Skeletal muscle satellite cell (primary cell): ENCODE measurements around the gene AMBRA1.

- CAGE, long polyA plus RNA: no peak
These were observed 67.0 kb upstream of the TSPAN18 start for GRCh38 chr11:44659625-44660278.

GRCh38 chr11:44727827-44728439 is 1.2 kb downstream of the TSPAN18 start:
- CAGE, long polyA plus RNA: no peak

GRCh38 chr11:44744135-44744500 is 17.4 kb downstream of the TSPAN18 start:
- CAGE, long polyA plus RNA: no peak

GRCh38 chr11:44912165-44912534 is 38.5 kb downstream of the TP53I11 start:
- CAGE, long polyA plus RNA: no peak

DNA sequence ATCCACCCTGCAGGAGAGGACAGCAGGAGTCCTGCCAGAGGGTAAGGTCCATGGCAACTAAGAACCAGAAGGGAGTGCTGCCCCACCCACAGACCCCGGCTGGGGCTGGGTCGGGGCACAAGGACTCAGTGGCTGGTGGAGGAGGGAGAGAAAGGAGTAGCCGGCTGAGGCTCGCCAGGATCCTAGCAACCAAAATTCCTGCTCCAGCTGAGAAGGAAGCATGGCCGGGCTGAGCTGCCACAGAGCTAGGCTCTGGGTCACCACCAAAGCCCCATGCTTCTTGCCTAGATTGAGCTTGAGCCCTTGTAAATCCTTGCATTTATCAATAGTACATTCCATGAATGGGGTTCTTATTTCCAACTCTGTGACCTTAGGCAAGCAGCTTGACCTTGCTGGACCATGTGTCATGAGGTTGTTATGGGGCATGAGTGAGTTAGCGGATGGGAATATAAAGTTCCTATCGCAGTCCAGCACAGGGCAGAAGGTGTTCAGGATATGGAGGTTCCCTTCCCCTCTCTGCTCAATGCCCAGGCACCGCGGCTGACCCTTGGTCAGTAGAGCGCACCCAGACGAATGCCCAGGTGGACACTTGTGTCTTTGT is 26.1 kb upstream of the TP53I11 start:
- CAGE, long polyA plus RNA: no peak

GRCh38 chr11:45049183-45049547 is 97.3 kb upstream of the PRDM11 start:
- CAGE, long polyA plus RNA: no peak

DNA sequence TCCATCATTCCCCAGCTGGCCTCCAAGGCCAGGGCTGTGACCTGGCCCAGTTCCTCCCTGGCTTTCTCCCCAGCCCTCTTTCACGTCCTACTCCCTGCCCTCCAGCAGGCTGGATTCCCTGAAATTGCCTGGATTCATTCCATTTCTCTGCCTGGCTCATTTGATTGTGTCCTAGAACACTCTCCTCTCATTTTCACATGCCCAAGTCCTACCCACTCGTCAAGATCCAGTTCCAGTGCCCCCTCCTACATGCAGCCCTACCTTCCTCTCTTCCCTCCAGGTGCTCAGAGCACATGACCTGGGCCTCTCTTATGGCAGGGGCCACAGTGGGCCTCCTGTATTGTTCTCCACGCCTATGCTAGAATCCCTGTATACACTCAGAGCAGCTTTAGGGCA is 57.0 kb upstream of the PRDM11 start:
- CAGE, long polyA plus RNA: no peak

- CAGE, long polyA plus RNA: no peak
These were observed 8.8 kb downstream of the PRDM11 start for GRCh38 chr11:45155038-45155801.

GRCh38 chr11:45209613-45211020 is 63.7 kb downstream of the PRDM11 start:
- CAGE, long polyA plus RNA: no peak

DNA sequence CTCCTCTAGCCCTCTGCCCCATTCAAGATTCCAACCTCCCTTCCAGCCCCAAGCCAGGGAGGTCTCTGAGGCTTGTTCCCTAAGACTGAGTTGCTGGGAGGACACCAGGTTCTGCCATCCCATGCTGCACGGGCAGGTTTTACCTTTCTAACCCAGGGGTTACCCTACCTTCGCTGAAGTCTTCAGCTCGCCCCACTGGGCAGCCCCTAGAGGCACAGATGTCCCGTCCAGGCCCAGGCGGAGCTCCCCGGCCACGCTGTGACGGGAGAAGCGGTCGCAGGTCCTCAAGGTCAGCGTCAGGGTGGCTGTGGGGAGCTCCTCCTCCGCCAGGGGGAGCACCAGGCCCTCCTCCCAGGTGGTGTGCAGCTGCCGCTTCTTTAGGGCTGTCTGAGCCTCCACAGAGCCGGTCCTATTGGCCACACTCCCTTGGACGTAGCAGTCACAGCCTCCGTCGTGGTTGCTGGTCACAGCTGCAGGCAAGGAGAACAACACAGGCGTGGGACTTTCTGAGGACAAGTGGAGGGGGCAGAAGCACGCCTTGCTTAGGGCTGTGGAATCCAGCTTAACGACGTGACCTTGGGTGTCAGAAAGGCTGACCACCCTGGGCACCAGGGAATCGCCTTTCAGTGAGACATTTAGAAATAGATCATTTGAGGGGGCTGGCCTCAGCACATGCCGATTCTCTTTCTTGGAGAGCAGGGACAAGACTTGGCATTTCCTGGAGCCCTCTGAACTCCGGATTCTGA is 33.7 kb downstream of the SYT13 start:
- CAGE, long polyA plus RNA: no peak

- CAGE, long polyA plus RNA: no peak
These were observed 26.5 kb downstream of the SYT13 start for GRCh38 chr11:45259516-45260076.

- CAGE, long polyA plus RNA: no peak
These were observed 104.2 kb upstream of the SYT13 start for GRCh38 chr11:45390212-45390880.

DNA sequence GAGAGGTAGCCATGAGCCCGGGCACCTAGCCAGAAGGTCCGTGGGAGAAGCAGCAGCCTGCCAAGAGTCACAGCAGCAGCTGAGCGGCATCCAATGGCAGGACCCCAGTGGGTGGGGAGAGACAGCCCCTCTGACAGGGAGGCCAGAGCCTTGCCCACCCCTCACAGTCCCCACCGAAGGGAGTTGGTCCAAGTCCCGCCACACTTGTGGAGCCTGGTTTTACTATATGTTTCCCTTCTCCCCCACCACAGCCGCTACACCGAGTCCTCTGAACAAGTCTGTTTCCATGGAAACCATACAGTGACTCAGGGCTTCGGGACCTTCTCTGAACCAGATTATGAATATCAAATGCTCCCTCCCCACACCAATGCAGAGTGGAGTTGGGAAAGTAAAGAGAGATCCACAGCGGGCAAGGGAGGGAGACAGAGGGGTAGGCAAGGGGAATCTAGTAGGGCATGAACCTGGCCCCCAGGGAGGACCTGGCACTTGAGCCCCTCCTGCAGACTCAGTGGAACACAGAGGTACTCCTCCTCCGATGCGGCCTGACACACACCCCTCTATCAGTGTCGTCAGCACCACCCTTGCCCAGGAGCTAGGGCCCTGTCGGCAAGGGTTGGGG is 2.6 kb downstream of the CHST1 start:
- CAGE, long polyA plus RNA: no peak

DNA sequence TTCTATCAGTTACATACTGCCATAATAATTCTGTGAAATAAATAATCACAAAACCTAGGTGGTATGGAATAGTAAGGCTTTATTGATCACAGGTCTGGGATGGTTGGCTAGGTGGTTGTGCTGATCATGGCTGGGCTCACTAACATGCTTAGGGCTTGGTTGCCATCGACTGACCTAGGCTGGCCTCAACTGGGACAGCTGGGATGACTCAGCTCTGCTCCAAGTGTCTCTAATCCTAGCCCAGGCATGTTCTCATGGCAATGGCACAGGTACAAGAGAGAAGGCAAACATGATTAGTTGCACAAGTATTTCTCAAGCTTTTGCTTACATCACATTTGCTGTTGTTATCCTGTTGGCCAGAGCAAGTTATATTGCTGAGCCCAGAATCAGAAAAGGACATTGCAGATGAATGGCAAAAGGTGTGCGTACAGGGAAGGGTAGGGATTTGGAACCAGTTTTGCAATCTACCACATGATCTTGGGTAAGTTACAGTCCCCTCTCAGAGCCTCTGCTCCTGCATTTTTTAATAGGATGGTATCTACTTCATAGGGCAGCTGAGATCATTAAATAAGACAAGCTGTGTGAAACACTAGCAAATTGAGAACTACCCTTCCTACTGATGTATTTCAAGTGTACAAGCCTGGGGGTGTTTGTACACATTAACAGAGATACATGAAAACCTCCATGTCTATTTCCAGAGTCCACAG is 68.4 kb upstream of the SLC35C1 start:
- CAGE, long polyA plus RNA: no peak

DNA sequence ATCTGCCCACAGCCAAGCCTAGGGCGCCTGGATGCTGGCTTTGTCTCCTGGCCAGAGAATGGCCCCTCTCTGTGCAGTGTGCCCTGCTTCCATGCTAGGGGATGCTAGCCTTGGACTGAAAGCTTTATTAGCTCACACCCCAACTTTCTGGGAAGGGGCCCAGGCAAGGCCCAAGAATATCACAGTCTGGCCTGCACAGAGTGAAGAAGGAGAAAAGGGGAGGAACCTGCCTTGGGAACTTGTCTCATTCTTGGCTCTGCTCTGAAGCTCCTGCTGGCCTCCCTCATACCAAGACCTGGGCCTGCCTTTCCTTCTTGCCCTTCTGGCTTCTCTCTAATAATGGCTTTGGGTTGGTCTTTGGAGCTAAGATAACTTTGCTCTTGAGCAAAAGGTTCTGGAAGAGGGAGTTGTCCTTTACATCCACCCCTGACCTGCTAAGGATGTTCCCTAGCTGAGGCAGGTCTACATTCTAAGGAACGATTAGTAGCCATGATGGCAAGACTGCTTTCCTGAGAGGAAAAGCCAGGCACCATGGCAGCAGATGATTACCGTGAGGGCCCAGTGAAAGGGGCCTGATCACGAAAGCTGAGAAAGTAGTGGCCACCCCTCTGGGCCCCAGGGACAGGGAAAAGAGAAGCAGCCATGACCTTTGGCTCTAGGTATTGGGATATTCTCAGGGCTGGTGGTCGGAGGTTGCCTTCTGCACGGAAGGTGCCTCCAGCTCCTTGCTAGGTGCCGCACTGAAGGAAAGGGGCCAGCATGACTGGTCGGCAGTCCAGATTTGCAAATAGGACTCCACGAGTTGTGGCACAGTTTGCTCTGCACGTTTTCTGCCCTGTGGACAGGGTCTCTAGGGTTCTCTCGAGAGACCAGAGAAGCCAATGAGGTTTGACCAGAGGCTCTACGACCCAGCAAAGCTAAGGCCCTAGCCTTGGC is 1.5 kb upstream of the MAPK8IP1 start:
- CAGE, long polyA plus RNA: no peak

GRCh38 chr11:45906022-45907002 is 759 bp downstream of the FREY1 start:
- CAGE, long polyA plus RNA: no peak

- CAGE, long polyA plus RNA: start-site peak on the plus strand at chr11:46278006-46278192, 392 and 509 reads in 2 replicates
These were observed 339 bp downstream of the CREB3L1 start for GRCh38 chr11:46277802-46278199.

DNA sequence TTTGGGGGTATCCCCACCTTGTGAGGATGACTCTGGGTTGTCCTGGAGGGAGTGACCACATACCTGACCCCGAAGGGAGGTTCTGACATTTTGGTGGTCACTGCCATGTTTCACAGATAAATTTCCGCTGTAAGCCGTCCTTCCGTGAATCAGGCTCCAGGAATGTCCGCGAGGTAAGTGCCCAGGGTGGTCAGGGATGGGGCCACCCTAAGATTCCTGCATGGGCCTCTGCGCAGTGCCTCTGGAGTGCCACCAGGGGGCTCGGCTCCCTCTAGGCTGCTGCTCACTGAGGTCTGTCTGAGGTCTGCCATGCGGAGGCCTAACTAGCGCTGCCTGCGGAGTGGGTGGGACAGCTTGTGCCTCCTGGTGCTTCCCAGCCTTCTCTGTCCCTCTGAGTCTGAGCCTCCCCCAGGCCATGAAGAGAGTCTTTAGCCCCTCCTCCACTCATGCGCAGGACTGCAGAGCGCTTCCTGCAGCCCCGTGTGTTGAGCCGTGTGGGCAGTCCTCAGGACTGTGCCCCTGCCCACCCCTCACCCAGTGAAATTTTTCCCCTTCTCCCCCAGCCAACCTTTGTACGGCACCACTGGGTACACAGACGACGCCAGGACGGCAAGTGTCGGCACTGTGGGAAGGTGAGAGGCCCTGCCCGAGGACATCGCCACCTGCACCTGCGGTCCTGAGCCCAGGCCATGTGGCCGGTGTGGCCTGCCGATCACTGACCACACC is 11.9 kb upstream of the MDK start:
- CAGE, long polyA plus RNA: no peak

DNA sequence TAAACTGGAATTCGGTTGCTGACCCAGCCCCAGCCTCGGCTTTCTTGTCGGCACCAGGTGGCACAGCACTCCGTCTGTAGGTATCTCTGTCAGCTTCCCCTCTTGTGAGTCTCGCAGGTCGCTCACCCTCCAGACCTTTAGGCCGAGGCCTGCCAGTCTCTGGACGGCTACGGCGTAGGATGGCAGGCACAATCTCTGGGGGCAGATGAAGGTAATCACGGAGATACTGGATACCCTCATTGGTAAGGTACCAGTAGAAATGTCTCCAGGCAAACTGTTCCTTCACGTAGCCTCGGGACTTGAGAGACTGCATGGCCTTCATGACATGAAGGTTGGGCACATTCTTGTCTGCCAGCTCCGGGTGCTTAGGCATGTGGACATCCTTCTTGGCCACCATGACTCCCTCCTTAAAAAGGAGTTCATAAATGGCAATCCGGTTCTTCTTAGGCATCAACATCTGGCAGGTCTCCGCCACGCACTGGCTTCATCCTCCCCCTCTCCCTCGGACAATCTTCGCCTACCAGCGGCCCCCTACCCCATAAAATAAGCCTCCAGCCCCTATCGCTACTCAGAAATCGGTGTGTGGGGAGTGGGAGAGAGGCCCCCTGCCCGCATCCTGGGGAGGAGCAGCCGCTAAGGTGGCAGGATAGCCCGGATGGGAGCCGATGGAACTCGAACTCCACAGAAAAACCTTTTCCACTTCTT is 37.3 kb upstream of the CHRM4 start:
- CAGE, long polyA plus RNA: no peak

DNA sequence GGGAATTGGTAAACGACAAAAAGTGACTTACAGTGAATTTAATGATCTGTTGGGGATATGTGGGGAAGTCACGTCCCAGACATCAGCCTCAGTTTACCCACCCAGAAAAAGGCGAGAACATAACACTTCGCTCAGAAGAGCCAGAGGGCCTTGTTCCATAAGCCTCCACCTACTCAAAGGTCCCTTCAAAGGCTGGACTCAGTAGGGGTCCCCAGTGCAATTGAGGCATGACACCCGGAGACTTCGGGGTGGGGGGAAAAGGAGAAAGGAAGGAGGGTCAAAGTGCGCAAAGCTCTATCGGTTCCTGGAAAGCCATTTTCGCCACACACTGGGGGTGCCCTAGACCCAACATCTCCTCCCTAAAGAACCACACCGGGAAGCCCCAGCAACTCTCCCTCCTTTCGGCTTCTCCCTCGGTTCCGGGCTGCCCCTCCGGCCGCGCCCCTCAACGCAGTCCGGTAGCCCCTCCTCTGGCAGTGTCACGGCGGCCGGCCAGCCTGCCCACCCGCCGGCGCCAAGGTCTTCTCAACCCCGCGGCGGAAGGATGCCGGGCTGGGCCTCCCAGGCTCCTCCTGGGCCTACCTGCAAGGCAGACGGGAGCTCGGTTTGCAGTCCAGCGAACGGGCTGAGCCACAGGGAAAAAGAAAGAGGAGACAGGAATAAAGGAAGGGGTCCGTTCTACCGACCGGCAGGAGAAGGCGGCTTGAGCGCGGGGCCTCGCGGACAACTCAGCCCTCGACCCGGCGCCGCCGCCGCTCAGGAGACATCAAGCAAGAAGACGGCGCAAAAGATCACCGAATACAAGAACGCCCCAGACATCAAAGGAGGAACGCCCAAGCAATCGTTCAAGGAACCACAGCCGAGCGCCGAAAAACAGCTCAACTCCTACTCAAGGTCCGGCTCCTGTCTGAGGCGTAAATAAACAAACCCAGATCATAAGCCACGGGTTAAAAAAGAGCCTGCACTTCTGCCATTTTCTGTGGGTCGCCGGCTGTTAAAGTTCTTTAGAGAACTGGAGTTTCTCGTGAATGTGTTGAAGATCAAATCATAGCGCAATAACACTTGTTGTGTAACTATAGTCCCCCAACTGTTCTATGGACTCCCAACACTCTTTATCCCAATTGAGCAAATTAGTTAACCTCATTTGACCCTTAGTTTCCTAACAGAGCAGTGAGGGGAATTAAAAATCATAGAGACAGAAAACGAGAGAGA is at the start of gene AMBRA1:
Gene AMBRA1 (minus strand): TSS at position 778 of the 1,212 bp plus-strand sequence.
- CAGE, long polyA plus RNA: no peak